ENCODE results near the gene MRPL12.

GRCh38 chr17:81338943-81339858 lies 44.1 kb upstream of the SLC38A10 start:
- PRO-cap, 2 experiments, result no peak in any of the 2 experiments

GRCh38 chr17:81398432-81398836 lies 3.2 kb downstream of the BAHCC1 start:
- PRO-cap, 2 experiments, result peak in 1 of 2 experiments; most common plus-strand start chr17:81398733 (in 1)

GRCh38 chr17:81412581-81413233 lies 17.4 kb downstream of the BAHCC1 start:
- PRO-cap, 2 experiments, result no peak in any of the 2 experiments

- PRO-cap, 2 experiments, result peak in 1 of 2 experiments; most common plus-strand start chr17:81513177 (in 1)
Measured at GRCh38 chr17:81513079-81513307, 394 bp upstream of the ACTG1 start.

GRCh38 chr17:81513308-81514286 lies 998 bp upstream of the ACTG1 start:
- PRO-cap, 2 experiments, result peak in 2 of 2 experiments; most common plus-strand start chr17:81513584 (in 1); most common minus-strand start chr17:81513461 (in 1)

DNA sequence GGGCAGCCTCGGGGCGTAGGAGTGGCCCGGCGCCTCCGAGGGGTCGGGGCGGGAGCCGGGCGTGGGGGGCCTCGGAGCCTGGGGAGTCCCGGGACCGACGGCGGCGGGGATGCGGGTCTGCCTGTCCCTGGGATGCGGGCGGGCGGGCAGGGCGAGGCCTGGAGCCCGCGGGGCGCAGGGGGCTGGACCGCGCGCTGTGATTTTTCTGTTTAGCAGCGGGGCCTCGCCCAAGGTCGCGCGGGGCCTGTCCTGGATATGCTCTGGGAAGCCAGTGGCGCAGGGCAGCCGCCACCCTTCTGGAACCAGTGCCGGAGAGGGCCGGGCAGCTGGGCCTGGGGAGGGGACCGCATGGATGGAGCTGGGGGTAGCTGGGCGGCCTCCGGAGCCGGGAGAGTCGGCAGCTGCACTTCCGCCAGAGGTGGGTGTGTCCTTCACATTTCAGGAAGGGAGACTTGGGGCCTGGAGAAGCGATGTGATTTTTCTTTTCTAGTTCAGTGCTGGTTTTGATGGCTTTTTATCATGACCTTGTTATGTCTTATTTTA lies 2.5 kb upstream of the ACTG1 start:
- PRO-cap, 2 experiments, result peak in 2 of 2 experiments; most common plus-strand start position 74 of the sequence (in 2); most common minus-strand start position 307 of the sequence (in 1)

DNA sequence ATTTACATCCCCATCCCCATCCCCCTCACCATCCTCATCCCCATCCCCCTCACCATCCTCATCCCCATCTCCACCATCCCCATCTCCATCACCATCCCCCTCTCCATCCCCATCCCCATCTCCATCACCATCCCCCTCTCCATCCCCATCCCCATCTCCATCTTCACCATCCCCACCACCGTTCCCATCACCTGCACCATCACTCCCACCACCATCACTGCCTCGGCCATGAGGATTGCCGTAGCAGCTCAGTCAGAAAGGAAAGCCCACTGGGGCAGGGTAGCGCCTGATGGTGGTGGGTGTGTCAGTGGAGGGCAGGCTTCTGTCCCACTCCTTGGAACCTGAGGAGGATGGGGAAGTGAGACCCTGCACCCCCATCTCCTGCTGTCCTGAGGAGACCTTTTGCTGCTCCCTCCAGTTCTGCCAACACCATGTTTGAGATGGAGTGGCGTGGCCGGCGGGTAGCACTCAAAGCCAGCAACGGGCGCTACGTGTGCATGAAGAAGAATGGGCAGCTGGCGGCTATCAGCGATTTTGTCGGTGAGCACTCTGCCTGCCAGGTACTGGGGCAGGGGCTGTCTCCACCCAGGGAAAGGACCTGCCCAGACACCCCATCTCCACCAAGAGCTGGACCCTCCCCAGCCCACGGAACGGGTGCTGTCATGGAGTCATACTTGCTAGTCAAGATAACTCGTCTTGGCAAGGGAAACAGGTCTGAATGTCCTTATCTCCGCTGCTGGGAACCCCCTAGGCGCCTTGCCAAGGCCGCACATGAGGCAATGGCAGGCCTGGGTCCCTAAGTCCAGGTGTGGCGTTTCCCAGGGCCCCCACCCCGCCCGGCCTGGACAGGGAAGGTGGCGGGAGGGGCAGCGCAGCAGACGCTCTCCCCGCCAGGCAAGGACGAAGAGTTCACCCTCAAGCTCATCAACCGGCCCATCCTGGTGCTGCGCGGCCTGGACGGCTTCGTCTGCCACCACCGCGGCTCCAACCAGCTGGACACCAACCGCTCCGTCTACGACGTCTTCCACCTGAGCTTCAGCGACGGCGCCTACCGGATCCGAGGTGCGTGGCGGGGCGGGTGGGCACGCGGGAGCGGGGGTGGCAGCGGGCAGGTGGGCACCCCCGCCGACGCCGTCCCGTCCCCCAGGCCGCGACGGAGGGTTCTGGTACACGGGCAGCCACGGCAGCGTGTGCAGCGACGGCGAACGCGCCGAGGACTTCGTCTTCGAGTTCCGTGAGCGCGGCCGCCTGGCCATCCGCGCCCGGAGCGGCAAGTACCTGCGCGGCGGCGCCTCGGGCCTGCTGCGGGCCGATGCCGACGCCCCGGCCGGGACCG lies 8.0 kb downstream of the FSCN2 start:
- PRO-cap, 2 experiments, result no peak in any of the 2 experiments

DNA sequence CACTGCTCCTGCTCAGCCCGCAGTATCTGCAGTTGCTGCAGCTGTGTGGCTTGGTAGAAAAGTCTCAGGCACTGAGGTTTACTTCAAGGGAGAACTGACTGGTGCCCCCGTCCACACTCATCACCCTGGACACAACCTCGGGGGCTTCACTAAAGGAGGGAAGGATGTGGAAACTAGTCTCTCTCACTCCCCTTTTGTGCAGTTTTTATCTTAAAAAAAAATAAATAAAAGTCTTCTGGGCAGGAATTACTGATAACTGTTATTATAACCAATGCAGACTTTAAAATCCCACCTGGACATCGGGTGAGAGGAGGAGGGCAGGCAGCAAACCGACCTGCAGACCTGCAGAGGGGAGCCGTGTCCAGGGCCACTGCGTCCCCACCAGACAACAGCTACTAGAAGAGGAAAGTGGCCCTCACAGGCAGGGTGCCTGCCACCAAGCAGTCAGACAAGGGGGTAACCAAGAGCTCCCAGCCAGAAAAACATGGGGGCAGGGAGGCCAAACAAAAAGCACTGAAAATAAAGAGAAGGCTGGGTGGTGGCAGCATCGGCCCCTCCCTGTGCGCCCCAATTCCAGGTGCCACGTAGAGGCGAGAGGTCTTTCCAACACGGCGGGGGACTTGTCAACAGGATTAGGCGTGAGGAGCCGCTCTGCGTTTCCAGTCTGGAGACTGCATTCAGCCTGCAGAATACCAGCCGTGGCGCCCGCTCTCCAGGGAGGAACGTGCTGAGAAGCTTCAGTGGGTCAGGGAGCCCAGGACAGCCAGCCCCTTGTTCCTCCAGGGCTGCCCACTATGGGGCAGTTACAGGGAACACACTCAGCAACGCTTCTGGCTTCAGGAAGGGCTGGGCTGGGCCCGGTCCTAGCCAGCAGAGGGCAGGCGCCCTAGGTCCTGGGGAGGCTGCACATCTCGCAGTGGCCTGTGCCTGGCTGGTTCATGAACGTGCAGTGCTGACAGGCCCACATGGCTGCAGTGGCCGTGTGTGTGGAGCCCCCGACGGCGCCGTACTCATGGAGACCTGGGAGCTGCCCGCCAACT lies 6.5 kb upstream of the FAAP100 start:
- PRO-cap, 2 experiments, result no peak in any of the 2 experiments

- PRO-cap, 2 experiments, result no peak in any of the 2 experiments
Measured at GRCh38 chr17:81565016-81566143, 13.2 kb upstream of the FAAP100 start.

DNA sequence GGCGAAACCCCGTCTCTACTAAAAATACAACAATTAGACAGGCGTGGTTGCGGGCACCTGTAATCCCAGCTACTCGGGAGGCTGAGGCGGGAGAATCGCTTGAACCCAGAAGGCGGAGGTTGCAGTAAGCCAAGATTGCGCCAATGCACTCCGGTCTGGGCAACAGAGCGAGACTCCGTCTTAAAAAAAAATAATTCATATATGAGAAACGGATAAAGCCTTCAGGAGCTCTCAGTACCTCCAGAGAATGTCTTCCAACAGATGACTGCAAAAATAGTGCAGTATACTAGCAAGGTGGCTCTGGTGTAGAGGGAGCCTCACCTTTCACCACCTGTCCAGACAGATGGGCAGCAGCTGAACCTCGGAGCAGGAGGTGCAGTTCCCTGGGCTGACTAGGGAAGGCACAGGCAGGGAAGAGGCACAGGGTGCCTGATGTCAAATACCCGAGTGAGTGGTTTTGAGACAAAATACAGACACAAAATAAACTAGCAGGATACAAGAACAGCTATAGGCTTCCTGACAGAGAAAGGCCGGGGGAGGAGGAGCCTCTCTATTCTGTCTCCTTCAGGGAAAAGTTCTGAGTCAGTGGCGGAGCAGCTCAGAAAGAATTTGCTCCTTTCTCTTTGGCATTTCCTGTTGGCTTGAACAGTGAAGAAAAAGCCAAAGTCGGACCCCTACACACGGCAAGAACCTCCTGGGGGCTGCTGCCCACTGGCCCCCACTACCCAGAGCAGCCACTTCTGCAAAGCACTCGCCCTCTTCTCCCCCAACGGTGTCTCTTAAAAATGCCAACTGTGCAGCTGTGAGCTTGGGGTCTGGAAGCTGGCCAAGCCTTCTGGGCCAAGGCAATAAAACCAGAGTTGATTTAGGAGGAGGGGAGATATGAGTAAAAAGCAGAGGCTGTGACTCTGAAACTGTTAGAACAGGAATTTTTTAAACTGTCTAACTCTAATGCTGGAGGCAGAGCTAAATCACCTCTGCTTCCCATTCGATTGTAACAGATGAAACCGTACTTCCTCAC lies 14.3 kb upstream of the FAAP100 start:
- PRO-cap, 2 experiments, result peak in 1 of 2 experiments; most common minus-strand start position 453 of the sequence (in 1)

DNA sequence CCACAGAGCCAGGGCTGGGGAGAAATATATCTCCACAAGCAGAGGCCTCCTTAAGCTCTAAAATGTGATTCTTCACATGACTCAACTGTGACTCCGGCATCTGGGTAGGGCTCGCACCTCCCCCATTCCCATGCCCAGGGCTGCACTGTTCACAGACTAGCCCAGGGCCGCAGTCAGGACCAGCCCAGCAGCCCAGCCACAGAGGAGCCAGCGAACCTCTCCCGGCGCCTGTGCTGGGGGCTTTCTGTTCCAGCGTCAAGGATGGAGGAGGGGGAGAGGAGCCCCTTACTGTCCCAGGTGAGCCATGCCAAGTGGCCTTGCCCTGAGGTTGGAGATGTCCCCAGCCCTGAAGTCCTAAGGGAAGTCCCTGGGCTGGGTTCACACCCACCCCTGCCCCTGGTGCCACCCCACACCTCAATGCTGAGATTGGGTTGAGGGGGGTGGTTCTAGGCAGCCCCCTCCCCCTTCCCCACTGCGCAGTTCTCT lies 5.2 kb downstream of the TSPAN10 start:
- PRO-cap, 2 experiments, result no peak in any of the 2 experiments

DNA sequence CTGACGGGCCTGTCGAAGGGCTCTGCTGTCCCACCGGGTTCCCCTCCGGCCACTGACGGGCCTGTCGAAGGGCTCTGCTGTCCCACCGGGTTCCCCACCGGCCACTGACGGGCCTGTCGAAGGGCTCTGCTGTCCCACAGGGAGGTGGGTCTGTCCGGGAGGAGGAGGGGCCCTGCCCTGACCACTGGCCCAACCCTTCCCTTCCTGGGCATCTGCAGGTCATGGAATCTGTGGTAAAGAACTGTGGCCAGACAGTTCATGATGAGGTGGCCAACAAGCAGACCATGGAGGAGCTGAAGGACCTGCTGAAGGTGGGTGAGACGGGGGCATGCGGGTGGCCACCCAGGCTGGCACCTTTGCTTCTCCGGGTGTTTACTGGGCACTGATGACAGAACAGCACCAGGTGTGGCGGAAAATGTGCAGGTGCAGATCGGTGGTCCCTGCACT lies 3.0 kb downstream of the HGS start:
- PRO-cap, 2 experiments, result no peak in any of the 2 experiments

DNA sequence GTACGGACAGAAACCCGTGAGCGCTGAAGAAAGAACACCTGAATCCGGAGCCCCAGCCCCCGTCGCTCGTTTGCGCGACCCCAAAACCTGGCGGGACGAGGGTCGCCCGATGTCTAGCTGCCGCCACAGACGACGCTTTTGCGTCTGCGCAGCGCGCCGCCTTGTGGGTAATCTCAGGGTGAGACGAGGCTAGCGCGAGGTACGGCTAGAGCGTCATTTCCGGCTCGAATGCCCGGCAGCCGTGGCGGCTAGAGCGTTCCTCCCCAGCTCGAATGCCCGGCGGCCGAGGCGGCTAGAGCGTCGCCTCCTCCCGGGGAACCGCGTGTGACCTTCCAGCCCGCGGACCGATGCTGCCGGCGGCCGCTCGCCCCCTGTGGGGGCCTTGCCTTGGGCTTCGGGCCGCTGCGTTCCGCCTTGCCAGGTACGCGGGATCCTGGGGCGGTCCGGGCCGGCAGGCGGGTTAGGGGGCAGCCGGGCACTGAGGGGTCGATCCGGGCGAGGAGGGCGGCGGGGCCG lies at the start of gene MRPL12:
Gene MRPL12 (plus strand): TSS at position 213 of the 516 bp plus-strand sequence.
- PRO-cap, 2 experiments, result peak in 2 of 2 experiments; most common plus-strand start position 271 of the sequence (in 2); most common minus-strand start position 148 of the sequence (in 2)

GRCh38 chr17:81804271-81804569 lies 270 bp downstream of the GCGR start:
- PRO-cap, 2 experiments, result no peak in any of the 2 experiments

DNA sequence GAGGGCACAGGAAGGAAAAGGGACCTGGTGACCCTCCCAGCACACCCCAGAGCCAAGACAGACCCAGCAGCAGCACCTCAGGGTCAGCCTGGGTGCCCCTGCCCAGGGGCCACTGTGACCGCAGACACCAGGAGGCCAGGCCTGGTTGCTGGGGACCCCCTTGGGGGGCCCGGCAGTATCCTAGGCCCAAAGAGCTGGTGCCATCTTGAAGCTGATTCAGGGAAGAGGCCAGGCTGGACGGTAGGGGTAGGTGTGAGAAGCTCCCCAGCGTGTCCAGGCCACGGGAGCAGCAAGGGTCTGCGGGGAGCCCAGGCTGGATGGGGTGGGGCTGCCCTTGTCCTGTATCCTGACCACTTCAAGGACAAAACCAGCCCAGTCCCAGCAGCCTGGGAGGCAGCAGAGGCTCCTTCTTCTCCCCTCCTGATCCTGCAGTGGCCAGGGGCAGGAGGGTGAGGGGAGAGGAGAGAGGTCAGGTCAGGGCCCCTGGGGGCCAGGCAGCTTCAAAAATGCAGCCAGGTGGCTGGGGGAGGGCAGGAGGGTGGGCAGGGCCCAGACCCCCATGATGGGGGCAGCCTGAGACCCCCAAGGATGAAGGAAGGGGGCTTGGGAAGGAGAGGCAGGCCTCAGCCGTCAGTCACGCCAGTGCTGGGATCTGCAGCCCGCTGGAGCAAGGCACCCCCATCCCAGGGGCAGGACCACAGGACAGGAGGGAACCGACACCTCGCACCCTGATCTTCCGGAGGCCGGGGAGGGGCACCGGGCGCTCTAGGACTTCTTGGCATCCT lies 10.4 kb downstream of the MCRIP1 start:
- PRO-cap, 2 experiments, result no peak in any of the 2 experiments

DNA sequence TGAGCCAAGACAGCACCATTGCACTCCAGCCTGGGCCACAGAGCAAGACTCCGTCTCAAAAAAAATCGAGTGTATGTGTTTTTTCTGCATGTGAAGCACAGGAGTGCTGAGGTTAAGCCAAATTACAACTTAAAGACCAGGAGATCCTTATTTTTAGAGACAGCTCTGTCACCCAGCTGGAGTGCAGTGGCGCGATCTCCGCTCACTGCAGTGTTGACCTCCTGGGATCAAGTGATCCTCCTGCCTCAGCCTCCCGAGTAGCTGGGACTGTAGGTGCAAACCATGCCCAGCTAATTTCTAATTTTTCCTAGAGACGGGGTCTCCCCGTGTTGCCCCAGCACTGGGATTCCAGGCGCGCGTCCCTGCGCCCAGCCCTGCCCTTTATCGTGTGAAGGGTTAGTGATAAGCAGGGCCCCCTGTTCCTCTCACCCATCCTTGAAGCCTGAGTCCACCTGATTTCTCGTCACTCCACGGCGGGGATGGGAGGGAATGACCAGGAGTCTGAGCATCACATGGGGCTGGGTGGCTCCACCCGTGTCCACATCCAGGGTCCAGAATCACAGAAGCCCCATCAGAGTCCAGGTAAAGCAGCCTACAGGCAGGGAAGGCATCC lies 7.6 kb upstream of the PPP1R27 start:
- PRO-cap, 2 experiments, result no peak in any of the 2 experiments

DNA sequence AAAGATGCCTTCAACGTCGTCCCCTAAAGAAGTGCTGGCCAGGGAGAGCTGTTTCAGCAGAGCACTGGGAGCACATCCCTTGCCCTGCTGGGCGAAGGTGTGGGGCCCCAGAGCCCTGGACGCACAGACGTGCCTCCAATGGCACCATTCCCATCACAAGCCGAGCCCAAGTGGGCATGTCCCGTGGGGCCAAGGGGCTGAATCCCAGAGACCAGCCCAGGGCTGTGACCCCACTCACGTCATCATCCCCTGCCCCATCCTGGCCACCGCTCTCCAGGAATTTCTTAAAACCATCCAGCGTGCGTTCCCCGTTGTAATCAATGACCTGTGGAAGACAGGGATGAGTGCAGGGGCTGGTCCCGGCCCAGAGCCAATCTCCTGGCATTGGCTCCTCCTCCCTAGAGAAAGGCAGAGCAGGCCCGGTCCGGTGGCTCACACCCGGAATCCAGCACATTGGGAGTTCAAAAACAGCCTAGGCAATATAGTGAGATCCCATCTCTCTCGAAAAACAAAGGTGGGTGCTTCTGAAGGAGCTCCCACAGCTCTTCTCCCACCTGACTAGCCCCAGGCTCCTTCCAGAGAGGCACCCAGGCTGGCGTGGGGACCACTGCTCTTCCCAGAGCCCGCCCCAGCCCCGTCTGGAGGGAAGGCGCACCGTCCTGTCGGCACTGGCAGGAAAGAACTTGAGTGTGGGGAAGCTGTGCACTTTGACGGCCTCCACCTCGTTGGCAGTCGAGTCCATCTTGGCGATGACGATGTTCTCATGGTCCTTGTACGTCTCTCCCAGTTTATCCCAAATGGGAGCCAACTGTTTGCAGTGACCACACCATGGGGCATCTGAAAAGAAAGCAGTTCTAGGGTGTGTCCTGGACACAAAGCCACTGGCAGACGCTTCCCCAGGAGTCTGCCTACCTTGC lies 10.3 kb upstream of the PPP1R27 start:
- PRO-cap, 2 experiments, result no peak in any of the 2 experiments

DNA sequence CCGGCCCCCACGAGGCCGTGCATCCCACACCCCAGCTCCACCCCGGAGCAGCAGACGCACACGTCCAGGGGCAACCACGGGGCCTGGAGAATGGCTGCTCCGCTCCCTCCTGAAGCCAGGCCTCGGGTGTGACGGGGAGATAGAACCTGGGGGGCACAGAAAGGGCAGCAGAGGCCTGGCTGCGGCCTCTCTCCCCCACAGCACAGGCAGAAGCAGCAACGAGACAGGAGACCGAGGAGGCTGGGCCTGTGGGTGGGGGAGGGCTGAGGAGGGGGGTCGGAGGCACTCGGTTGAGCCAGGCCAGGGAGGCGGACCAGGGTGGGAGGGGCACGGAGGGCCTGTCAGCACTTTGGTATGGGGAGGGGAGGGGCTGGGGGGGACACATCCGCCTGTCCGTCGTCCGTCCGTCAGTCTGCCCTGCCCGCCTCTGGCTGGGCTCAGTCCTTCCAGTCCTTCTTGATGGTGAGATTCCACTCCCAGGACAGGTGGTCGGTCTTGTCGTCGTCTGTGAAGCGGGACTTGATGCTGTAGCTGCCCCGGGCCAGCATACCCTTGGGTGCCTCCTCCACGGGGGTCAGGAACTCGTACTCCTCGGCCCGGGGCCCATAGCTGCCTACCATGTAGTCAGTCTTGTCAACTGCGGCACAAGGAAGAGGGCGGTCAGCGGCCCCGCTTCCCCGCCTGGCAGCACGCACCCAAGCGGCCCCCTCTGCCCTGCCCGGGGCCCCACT lies 2.5 kb downstream of the ARHGDIA start:
- PRO-cap, 2 experiments, result no peak in any of the 2 experiments

DNA sequence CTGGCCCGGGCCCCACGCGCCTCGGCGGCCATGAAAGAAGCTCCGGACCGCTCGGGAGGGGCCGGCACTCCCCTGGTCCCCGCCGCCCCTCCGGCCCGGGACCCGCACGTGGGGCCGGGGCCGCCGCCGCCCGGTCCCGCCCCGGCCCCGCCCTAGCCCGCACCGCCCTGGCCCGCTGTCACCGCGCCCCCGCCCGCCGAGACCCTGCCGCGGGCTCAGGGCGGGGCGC lies 267 bp downstream of the ARHGDIA start:
- PRO-cap, 2 experiments, result peak in 1 of 2 experiments; most common minus-strand start position 85 of the sequence (in 1)

- PRO-cap, 2 experiments, result no peak in any of the 2 experiments
Measured at GRCh38 chr17:81920368-81920906, 2.5 kb upstream of the SIRT7 start.

All from Colon Carcinoma Metastatic in the Lung (tissue), 2 donors.